Frontal cortex (tissue), 2 donors: ENCODE measurements around the gene GTF2B.

GRCh38 chr1:87684759-87685297 is 356.1 kb downstream of the LMO4 start:
- RAMPAGE, long total RNA: no peak

DNA sequence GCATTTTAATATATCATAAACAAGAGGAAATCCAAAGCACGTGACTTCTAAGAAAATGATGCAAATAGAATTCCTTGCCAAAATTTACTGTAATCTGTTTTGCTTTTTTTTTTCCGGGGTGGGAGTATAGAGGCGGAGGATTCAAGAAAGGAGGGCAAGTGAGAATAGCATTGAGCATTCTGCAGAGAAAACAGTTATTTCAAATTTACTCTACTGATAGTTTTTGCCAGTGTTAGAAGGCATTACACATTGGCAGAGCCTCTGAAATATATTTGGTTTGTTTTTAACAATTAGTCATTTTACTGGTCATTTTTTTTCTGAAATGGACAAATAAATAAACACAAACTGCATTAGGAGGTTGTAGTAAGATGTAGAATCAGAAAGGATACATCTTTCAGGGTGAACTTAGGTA is 498.4 kb downstream of the LMO4 start:
- RAMPAGE, long total RNA: no peak

DNA sequence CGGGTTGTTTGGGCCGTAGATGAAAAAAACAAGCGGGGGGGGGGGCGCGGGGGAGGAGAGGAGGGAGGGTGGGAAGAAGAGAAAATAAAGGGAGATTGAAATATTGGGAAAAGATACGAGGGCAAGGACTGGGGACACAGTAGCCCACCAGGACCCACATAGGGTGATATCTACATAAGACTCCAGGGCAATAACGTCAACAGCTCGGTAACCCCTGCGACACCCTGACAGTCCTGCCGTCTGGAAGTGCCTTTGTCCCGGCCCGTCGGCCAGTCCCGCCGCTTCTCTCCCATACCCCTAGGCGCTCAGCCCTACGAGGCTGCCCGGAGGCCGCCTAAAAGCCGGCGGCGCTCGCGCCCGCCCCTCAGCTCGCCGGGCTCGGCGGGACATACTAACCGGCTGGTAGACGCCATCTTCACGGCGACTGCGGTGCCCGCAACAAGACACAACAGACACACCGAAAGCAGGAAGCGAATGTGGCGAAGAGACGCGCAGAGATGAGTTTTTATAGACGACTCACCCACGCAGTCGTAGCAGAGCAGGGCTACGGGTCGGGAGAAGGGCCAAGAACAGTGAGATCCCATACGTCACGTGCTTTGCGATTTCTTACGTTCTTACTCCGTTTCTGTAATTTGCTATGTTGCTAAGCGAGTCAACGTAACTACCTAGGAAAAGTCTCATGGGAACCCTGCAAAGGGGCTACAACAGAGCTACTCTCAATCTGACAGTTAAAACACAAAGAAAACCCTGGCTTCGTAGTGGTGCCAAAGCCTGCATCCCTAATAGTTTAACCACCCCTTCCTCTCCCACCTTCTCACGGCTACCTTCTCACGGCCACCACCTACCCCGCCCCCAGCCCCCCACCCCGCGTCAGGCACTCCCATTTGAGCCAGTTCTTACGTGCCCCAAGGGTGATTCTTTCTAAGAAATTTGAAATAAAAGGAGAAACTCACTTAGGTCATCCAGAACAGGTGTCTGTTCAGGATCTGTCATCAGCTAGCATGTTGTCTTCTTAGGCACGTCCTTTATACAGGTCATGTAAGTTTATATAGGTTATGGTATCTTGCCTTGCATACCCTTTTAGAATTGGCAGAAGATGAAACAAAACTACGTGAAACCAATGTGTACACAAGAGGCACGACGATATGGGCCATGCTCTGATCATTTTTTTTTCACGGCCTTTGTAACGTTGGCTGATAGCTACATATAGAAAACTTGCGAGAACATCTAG is at the start of gene GTF2B:
TSS of gene GTF2B (minus strand) at position 481 of the 1,231 bp plus-strand sequence.
- RAMPAGE, long total RNA: start-site peak on the minus strand centred at position 453 of the sequence, 57 bp wide, 5,245 and 293 reads in 2 replicates

DNA sequence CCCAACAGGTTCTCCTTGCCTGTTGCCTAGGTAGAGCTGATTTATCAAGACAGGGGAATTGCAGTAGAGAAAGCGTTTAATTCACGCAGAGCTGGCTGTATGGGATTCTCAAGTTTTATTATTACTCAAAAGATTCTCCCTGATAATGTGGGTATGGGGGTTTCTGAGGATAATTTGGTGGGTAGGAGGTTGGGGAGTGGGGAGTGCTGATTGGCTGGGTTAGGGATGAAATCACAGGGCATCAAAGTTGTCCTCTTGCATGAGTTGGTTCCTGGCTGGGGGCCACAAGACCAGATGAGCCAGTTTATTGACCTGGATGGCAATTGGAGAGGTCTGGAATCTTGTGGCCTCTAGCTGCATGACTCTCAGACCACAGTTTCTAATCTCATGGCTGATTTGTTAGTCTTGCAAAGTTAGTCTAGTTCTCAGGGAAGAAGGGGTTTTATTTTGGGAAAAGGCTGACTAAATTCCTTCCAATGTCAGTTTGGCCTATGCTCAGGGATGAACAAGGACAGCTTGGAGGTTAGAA is 3.2 kb upstream of the GBP1 start:
- RAMPAGE, long total RNA: no peak

- RAMPAGE, long total RNA: no peak
Observed at GRCh38 chr1:89200667-89200980, 1.9 kb upstream of the GBP4 start.

DNA sequence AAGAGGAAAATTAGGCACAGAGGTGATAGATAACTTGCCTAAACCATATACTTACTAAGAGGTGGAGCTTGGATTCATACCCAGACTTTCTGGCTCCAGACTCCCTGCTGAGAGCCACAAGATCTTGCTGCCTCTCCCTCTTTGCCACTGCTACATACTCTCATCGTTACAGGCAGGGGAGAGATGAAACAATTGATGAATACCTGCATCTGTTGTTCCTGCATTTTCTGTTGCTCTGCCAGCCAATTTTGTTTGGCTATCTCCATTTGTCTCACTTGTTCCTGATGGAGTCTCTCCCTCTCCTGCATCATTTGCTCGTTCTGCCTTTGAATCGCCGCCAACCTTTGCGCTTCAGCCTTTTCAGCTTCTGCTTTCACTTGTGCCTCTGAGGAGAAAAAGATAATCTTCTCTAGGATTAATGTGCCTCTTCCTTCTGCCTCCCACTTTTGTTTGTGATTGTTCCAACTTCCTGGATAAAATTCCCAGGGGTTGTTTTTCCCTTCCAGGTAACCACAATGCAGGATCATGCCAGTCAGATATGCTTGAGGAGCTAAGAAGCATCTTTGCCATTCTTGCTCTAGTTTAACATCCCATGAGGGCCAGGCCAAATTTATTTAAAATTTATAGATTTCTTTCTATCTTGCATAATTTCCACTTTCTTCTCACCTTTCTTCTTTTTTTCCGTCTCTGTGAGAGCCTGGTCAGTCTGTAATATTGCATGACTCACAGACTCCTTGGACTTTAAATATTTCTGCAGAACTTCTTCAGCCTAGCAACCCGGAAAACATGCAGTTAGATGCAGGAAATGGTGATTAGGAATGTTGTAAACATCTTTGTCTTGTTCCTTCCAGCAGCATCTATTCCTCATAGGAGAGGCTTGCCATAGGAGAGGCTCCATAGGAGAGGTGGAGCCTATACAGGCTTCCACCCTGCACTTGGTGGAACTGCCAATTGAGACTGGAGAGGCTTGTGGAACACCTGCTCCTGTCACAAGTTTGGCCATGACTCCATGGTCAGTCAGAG is 10.3 kb downstream of the GBP5 start:
- RAMPAGE, long total RNA: no peak

- RAMPAGE, long total RNA: no peak
Observed at GRCh38 chr1:89516036-89516547, 8.5 kb upstream of the LRRC8B start.

- RAMPAGE, long total RNA: no peak
Observed at GRCh38 chr1:89633870-89634305, 968 bp downstream of the LRRC8C start.

GRCh38 chr1:89645038-89645684 is 12.2 kb downstream of the LRRC8C start:
- RAMPAGE, long total RNA: no peak

DNA sequence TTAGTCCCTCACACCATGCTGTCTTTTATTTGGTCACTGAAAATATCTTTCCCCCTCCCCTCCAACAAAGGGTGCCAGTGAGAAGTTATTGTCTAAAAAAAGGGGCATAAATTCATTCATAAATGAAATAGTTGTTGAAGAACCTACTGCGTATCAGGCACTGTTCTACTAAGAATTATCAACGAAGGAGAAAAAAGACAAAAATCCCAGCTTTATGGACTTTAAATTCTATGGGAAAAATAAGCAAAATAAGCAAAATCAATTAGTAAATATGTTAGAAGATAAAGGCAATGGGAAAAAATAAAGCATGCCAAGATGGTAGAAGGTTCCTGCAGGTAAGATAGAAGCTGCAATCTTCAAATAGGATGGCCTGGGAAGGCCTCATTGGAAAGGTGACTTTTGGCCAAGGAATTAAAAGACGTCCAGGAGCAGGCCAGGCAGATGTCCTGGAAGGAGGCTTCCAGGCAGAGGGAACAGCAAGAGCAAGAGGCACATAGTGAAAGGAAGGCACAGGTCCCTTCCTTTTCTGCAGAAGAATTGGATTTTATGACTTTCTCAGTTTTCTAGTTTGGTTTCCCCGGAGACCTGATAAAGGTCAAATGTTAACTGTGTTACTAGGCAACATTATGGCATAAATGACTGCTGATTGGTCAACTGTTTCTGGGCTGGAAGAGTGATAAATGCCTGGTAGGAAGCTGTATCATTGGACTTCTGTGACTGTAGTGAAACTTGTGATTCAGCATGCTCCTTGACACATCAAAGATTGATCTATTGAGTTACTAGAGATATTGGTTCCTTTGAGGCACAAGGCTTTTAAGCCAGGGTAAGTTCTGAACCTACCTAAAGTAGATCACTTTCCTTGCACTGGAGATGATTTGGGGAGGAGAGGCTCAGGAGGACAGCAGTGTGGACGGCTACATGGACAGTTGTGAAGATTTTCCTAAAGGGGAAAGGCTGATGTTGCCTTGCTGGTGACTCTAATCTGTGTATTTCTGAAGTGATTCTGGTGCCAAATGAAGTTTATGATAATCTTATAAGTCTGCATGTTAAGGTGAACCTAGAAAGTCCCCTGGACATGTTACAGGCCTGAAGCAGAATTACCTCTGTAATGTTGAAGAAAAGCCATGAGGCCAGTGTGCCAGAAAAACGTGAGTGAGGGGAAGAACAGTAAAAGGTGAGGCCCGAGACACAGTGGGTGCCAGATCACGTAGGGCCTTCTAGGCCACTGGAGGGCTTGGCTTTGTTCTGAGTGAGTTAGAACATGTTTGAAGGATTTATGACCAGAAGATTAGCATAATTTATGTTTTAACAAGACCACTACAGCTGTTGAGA is 55.7 kb downstream of the LRRC8C start:
- RAMPAGE, long total RNA: no peak

- RAMPAGE, long total RNA: no peak
Observed at GRCh38 chr1:89760516-89760962, 60.3 kb upstream of the LRRC8D start.

GRCh38 chr1:89762648-89763297 is 58.1 kb upstream of the LRRC8D start:
- RAMPAGE, long total RNA: no peak

DNA sequence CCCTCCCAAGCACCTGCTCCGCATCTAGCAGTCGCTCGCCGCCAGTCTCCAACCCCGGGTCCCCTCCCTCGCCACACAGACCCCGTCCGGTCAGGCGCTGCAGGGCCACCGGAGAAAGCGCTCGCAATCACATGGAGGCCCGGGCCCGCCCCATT is 173 bp upstream of the LRRC8D start:
- RAMPAGE, long total RNA: no peak

- RAMPAGE, long total RNA: no peak
Observed at GRCh38 chr1:89822170-89822490, 1.3 kb downstream of the LRRC8D start.

GRCh38 chr1:89844334-89844727 is 23.5 kb downstream of the LRRC8D start:
- RAMPAGE, long total RNA: no peak

- RAMPAGE, long total RNA: no peak
Observed at GRCh38 chr1:89910615-89911299, 84.2 kb upstream of the ZNF326 start.

DNA sequence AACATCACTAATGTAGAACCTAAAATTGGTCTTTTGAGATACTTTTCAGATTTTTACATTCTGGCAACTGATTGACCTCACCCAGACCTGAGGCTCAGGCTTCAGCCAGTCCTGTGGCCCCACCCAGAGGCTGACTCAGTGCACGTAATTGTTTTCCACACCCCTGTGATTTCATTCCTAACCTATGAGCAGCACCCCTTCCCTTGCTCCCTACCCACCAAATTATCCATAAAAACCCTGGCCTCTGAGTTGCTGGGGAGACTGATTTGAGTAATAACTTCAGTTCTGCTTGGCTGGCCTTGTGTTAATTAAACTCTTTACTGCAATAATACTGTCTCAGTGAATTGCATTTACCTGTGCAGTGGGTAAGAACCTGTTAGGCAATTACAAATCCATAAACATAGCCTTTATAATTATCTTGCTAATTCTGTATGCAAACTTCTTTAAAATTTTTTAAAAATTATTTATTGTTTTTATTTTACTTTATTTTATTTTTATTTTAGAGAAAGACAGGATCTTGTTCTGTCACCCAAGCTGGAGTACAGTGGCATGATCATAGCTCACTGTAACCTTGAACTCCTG is 41.5 kb upstream of the ZNF326 start:
- RAMPAGE, long total RNA: no peak

GRCh38 chr1:89995443-89995838 is 531 bp downstream of the ZNF326 start:
- RAMPAGE, long total RNA: no peak

- RAMPAGE, long total RNA: no peak
Observed at GRCh38 chr1:90710275-90711423, 6.5 kb downstream of the BARHL2 start.

DNA sequence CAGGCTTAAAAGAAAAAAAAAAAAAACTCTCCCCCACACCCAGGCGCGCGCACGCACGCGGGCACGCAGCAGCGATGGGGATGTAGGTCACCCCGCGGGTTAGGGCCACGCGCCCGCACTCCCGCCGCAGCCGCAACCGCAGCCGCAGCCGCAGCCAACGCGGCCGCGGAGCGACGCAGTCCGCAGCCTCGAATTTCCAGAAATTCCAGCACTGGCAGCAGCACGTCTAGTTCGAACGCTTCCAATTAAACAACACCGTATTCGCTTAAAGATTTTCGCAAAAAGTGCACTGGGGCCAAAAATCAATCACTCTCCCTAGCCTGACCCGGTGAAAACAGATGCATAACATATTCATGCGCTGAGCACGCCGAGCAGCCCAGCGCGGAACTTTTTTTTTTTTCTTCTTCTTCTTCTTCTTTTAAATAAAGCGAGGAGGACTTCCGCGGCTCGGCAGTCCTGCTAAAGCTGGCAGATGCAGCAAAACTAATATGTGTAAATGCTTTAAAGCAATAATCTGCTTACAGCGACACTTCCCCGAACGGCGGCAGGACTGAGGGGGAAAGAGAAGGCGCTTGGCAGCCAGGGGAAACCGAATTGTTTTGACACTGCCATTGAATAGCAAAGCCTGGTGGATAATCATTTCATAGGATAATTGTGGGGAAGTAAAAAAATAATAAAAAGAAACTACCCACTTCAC is 13.5 kb upstream of the BARHL2 start:
- RAMPAGE, long total RNA: no peak